Caco-2 (cell line): ENCODE measurements around a stretch of chr20.

DNA sequence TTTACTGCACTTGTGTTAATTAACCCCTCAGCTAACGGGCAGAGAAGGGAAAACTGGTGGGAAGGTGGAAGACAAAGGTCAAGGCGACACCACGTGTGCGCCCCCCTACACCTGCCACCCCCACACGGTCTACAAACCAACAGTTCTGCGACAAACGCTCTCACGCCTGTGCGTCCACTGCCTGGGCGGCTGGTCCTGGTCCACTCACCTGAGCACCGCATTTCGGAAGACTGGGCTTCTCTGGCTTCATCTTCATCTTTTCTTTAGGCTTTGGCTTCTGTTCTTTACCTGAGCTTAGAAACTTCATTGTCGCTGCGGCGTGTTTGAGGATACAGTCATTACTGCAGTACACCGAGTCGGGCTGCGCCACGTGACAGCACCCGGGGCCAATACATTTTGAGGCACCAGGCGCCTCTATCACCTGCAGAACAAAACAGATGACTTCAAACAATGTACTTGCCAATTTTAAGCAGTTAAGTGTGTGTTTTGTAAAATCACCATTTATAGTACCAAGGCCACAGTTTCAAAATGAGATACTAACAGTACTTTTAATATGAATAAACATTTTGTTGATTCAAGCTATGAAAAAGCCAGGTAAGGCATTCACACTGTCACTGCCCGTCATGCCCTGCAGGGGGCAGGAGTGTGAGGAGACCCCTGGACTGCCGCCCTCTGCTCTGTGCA is 19.2 kb downstream of the DIDO1 start:
- PRO-cap, result no peak
- RRBS, result no CpG with 5 or more reads among the region's 23 CpGs

DNA sequence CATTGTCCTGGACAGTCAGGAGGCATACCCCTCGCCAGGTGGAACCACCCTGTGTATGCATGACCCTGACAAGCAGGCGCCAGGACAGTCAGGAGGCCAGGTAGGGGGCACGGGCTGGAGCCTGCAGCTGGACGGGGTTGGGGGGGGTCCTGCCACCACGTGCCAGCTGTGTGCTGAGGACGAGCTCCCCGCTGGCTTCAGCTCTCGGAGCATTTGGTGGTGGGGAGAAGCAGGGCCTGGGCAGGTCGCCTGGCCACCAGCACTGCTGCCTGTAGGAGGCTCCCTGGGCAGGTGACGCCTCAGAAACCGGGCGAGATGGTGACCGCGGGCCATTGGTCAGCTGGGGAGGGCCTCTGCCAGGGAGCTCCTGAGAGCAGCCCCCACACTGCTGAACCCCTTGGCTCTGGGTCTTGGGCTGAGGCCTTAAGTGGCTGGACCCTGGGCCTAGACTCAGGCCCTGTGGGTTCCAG is 699 bp downstream of the SLC17A9 start:
- PRO-cap, result bidirectional peak, plus-strand start at position 212 of the sequence, minus-strand start at position 215 of the sequence; unidirectional peak, minus-strand start at position 267 of the sequence
- RRBS, result no CpG with 5 or more reads among the region's 14 CpGs

GRCh38 chr20:62960642-62961055 is 8.1 kb downstream of the SLC17A9 start:
- PRO-cap, result no peak
- RRBS, result no CpG with 5 or more reads among the region's 15 CpGs

- PRO-cap, result no peak
- RRBS, result no CpG with 5 or more reads among the region's 25 CpGs
Observed at GRCh38 chr20:62970538-62971163, 18.1 kb downstream of the SLC17A9 start.

- PRO-cap, result no peak
- RRBS, result 88% methylated on average over 3 of the region's 28 CpGs
Observed at GRCh38 chr20:63064227-63064911, 57.6 kb upstream of the BHLHE23 start.

GRCh38 chr20:63370736-63371106 is 9.6 kb upstream of the CHRNA4 start:
- PRO-cap, result no peak
- RRBS, result no CpG with 5 or more reads among the region's 15 CpGs

DNA sequence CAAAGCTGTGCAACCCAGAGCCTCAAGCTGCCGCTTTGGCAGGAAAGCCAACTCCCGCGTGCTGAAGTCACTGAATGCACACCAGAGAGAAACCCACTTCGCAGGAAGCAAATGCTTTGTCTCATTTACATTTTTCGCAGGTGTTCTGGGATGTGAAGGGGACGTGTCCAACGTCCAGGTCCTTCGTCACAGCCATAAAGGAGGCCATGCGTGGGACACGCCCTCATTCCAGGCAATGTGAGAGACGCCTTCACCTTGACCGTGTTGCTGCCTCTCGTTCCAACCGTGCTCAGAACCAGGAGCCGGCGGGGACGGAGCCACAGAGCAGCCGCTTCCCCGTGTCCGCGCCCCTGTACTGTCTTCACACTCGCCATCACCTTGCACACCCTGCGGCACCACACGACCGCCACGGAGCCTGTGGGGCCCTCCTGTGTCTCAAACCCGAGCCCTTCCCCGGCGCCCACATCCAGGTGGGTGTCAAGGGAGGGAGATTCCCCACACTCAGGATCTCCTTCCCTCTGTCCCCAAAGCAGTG is 24.3 kb downstream of the KCNQ2 start:
- PRO-cap, result bidirectional peak, plus-strand start at position 292 of the sequence, minus-strand start at position 76 of the sequence
- RRBS, result 31% methylated on average over 2 of the region's 29 CpGs

DNA sequence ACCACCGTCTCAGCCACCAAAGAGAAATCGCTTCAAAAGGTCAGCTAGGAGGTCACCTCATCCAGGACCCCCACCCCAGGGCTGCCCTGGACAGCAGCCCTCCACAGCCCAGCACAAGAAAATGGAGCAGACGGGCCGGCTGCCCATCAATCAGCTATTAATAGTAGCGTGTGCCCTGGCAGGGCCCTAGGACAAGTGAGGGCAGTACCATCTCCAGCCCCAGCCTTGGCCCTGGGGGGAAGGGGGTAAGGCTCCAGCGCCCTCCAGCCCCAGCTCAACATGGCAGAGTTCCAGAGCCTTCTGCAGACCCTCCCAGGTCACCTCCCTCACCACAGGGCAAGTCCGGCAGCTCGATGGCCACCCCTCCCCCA is 1.8 kb downstream of the EEF1A2 start:
- PRO-cap, result no peak
- RRBS, result no CpG with 5 or more reads among the region's 8 CpGs

DNA sequence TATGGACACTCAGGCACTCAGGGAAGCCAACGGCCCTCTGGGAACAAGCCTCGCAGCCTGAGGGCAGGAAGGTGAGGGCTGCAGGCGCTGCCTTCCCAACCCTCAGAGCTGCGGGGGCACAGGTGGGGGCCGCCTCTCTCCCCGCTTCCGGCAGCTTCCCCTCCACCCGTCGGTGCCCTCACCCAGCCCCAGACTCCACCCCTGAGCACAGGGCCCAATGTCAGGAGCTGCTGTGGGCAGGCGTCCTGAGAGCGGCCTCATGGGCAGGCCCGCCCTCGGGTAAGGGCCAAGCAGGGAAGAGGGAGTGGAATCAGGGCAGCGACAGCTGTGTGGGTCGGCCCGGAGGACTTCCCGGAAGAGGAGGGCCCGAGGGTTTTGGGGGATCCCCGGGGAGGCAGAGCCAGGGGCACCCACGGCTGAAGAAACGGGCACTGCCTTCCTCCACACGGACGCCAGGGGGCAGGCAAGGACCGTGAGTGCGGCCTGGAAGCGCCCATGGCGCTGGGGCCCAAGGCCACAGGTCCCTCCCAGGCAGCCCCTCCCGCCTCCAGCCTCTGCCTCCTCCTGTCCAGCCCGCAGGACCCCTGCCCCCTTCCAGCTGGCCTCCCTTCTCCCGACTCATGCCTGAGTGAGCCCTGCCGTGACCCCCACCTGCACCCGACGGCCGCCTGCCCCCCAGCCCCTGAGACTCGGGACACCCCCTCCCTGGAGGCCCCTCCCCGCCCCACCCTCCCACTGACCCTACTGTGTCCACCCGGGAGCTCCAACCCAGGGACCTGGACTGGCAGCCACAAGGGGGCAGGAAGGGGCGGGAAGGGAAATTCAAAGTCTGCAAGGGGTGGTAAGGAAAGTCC is 680 bp upstream of the PTK6 start:
- PRO-cap, result bidirectional peak, plus-strand start at position 553 of the sequence, minus-strand start at position 350 of the sequence; unidirectional peak, minus-strand start at position 786 of the sequence
- RRBS, result 11% methylated on average over 3 of the region's 38 CpGs

DNA sequence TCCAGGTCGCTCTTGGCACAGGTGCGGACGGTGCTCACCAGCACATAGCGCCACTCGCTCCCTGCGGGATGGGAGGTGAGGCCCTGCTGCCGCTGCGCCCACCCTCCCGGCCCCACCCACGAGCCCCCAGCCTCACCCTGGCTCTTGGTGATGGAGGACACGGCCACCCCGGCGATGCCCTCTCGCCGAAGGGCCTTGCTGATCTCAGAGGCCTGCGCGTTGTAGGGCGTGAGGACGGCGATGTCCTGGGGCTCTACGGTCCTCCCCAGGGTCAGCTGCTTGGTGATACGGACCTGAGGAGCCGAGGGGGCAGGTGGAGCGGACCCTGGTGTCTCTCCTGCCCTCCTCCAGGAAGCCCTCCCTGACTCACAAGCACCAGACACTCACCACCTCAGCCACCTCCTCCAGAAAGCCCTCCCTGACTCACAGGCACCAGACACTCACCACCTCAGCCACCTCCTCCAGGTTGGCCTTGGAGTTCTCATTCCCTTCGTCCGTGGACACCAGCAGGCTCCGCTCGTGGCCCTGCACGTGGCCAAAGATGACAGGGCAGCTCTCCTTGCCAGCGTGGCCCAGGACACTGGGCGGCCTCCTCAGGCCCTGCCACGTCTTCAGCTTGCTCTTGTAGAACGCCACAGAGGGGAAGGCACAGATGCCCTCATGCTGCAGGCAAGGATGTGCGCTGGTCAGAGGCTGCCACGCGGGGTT is 6.2 kb downstream of the FNDC11 start:
- PRO-cap, result no peak
- RRBS, result 95% methylated on average over 4 of the region's 36 CpGs

- PRO-cap, result no peak
- RRBS, result 95% methylated on average over 15 of the region's 58 CpGs
Observed at GRCh38 chr20:63589528-63590580, 15.8 kb upstream of the HELZ2 start.

- PRO-cap, result no peak
- RRBS, result 86% methylated on average over 21 of the region's 60 CpGs
Observed at GRCh38 chr20:63686298-63687397, 9.8 kb upstream of the TNFRSF6B start.

DNA sequence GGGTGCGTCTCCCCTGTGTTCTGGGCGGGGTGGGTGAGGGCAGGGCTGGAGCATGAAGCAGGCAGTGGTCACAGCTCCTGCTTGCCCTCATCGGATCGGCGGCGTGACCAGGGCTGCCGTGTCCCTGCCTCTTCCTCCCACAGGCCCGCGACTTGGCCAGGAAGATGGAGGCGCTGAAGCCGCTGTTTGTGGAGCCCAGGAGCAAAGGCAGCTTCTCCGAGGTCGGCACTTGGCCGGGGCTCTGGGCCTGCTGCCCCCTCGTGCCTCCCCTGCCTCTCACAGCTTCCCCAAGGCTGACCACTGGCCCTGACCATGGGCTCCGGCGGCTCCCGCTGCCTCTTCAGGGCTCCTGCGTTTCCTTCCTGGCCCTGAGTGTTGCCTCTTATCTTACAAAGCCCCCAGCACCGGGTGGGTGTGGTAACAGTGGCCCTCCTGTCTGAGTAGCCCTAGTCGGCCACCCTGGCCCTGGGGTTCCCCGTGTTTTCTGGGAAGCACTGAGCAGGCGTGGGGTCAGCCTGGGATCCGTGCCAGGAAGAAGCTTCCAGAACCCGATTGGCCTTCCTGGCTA is 8.0 kb upstream of the TNFRSF6B start:
- PRO-cap, result no peak
- RRBS, result 91% methylated on average over 7 of the region's 25 CpGs

DNA sequence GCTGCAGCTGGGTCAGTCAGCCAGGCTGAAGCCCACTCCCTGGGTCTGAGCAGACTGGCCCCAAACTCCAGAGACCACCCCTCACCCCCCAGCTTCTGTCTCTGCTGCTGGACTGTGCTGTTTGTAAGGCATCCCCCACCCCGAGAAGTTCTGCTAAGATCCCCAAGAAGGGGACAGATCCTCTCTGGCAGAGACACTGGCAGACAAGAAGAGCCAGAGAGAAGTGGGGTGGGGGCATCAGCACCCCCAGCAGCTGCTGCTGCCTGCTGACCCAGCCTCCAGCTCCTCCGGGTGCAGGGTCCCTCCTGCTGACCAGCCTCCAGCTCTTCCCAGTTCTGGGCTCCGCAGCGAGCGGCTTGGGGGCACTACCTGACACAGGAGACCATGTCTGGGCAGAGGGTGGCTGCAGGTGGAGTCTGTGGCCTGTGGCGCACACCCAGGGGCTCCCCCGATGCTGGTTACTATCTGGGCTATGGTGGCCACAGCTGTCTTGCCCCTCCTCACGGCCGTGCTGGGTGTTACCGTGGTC is 363 bp downstream of the LIME1 start:
- PRO-cap, result no peak
- RRBS, result no CpG with 5 or more reads among the region's 10 CpGs

DNA sequence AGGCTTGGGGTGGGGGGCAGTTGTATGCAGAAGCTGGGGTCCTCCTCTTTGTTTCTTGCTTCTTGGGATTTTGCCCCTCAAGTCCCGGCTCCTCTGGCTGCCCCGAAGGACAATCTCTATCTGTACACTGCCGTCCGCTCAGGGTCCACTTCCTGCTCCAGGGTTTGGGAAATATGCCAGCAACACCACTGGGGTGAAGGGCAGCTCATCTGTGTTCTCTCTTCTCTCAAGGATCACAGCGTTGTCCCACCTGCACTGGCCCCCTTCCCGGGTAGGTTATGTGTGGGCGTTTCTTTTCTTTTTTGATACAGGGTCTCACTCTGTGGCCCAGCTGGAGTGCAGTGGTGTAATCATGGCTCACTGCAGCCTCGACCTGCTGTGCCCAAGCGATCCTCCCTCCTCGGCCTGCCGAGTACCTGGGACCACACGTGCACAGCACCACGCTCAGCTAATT is 25.6 kb downstream of the SLC2A4RG start:
- PRO-cap, result no peak
- RRBS, result no CpG with 5 or more reads among the region's 13 CpGs

DNA sequence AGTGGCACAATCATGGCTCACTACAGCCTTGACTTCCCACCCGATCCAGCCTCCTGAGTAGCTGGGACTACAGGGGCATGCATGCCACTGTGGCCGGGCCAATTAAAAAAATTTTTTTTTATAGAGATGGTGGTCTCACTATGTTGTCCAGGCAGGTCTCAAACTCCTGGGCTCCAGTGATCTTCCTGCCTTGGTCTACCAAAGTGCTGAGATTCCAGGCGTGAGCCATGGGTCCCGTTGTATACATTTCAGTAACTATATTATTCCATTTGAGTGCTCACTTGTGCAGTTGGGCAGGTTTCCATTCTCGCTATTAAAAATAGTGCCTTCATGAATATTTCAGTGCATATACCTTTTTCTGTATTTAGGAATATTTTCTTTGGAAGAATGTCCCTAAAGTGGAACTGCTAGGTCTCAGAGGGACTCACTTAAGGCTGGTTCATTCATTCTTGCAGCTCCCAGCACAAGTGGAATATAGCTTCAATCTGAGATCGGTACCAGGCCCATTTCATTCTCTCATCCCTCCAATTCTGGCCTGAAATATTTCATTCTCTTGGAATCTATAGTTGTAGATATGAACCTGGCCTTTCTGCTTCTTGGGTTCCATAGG is 1.3 kb upstream of the DNAJC5 start:
- PRO-cap, result no peak
- RRBS, result no CpG with 5 or more reads among the region's 6 CpGs

GRCh38 chr20:63938425-63938877 is 17.8 kb downstream of the UCKL1 start:
- PRO-cap, result no peak
- RRBS, result 93% methylated on average over 19 of the region's 44 CpGs

DNA sequence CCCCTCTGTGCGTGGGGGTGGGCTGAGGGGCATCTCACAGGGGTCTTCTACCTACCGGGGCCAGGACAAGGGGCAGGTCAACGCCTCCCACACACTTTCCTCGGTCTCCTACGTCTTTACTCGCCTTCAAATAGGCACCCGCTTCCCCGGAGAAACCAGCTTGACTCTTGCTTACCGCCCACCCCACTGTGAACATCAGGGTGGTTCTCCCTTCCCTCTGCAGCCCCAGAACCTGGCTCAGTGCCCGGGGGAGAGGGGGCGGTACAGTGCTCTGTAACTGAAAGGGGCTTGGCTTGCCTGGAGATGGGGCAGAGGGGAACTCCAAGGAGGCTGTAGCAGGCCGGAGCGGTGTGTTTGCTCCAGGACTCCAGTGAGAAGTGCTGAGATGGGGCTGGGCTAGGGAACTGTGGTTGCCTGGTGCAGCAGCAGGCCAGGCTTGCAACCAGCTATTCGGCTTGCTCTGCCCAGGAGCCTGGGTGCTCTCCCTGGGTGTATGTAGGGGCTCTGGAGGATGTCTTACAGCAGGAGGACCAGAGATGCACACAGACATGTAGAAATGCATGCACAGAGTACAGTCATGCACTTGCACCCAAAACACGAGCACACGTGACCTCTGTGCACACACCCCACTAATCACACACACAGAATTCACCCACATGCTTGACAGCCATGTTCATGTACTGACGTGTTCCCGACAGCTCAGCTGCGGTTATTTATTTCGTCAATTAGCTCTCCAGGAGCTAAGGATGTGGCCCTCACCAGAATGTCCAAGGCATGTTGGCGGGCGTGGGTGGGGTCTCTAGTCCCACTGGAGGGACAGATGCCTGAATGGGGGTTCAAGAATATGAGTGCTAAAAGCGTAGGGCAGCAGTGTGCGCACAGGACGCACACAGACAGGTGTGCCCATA is 611 bp upstream of the SAMD10 start:
- PRO-cap, result unidirectional peak, minus-strand start at position 239 of the sequence; unidirectional peak, minus-strand start at position 379 of the sequence
- RRBS, result 29% methylated on average over 10 of the region's 25 CpGs

- PRO-cap, result no peak
- RRBS, result 97% methylated on average over 5 of the region's 16 CpGs
Observed at GRCh38 chr20:64025728-64026138, 10.2 kb upstream of the C20orf204 start.

- PRO-cap, result no peak
- RRBS, result no CpG with 5 or more reads among the region's 10 CpGs
Observed at GRCh38 chr20:64026930-64027249, 9.1 kb upstream of the C20orf204 start.